Measurements from ENCODE around the genes SMC1A and ZXDA.

DNA sequence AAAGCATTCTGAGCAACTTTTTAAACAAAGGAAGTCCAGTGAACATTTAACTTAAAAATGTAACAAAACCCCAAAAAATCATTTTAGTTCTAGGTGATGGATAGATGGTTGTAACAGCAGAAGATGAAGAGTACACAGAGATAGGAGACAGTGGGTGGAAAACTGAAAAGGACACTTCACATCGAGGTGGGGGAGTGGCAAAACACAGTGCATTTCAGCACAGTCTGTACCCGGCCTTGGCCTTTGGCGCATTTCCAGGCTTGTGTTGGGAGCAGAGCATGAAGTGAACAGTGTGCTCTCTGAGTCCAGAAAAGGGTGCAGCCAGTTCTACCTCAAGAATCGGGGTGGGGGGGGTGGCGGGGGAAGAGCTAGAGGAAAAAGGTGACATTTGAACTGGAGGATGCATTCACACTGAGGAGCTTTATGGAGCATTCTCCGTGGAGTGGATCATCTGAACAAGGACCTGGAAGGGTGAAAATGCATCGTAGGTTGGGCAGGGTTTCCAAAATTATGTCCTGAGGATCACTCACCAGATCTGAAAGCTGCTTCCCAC is 4.3 kb downstream of the TSPYL2 start:
- PRO-cap: no peak

DNA sequence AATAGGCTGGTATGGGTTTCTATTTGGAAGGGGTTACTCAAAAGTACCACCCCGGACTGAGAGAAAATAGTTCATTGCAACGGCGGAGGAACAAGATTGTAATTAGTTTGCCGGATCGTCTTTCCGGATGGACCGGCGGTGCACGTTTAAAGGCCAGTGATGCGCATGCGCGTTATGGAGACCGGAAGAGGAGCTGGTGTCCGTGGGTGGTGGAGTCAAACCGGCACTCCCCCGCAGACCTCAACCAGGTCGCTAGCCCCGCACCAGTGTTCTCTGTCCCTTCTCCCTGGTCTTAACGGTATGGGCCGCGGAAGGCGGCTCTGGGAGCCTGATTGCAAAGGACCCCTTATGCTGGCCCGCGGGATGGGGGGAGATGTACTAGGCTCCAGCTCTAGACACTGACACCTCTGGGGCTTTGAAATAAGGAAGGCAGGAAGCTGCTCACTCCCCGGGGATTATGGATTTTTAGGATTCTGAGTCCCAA is 363 bp upstream of the KDM5C start:
- PRO-cap: bidirectional peak, plus-strand start at position 175 of the sequence, minus-strand start outside the sequence

GRCh38 chrX:53256512-53257309 is 31.7 kb upstream of the KDM5C start:
- PRO-cap: no peak

DNA sequence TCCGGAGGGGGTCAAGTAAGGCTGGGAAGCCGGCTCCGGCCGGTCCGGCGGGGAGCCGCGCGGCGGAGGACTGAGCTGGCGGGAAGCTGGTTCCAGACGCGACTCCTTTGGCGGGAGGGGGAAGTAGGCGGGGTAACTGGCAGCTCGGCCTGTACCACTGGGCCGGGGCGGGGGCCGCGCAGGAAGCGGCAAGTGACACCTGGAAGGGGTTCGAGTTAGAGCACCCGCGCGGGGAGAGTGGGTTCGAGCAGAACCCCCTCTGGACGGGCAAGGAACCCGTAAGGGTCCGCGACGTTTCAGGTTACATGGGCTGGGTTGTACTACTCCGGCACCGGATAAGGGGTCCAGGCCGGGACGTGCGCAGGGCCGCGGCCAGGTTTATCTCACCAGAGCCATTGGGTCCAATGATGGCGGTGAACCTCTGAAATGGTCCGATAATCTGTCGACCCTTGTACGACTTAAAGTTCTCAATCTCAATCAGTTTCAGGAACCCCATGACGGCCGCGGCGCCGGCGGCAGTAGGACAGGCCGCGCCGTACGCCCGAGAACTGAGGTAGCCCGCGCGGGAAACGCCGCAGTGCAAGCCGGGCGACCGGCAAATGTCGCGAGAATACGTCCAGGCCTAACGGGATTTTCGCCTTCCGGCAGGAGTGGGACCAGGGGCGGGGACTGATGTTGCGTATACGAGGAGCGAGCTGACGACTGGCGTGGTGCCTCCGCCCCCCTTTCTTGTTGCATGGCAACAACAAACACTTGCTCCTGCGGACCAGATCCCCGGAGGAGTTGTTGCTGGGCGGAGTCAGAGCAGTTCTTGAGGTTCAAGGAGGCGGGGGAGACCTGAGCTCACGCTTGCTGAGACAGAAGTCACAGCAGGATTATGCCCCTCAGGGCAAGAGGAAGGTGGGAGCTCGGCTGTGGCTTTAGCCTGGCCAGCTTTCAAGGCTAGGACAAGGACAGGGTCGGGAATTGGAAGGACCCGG is at the start of gene SMC1A:
Gene SMC1A, minus strand, starts transcription at position 550 of the 980 bp plus-strand sequence.
- PRO-cap: bidirectional peak, plus-strand start at position 218 of the sequence, minus-strand start at position 72 of the sequence; bidirectional peak, plus-strand start at position 769 of the sequence, minus-strand start at position 550 of the sequence

DNA sequence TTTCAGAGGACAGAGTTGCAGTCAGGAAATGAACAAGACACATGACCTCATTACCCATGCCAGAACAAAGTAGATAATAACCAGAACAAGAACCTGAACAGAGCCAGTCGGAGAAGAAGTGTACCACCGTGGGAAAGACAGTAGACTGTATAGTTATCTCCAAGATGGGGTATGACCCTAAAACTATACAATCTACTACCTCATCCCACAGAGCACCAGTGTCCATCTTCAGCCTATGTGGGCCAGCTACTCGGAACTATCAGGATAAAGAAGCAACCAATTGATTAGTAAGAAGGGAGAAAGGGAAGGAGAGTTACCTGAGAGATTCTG is 122.9 kb upstream of the HSD17B10 start:
- PRO-cap: no peak

- PRO-cap: no peak
Observed at GRCh38 chrX:53561553-53562632, 124.6 kb downstream of the HUWE1 start.

GRCh38 chrX:53616691-53617158 is 69.8 kb downstream of the HUWE1 start:
- PRO-cap: no peak

- PRO-cap: bidirectional peak, plus-strand start at chrX:53683984, minus-strand start at chrX:53684029; unidirectional peak, minus-strand start at chrX:53684088
Observed at GRCh38 chrX:53683645-53684717, 2.5 kb downstream of the HUWE1 start.

DNA sequence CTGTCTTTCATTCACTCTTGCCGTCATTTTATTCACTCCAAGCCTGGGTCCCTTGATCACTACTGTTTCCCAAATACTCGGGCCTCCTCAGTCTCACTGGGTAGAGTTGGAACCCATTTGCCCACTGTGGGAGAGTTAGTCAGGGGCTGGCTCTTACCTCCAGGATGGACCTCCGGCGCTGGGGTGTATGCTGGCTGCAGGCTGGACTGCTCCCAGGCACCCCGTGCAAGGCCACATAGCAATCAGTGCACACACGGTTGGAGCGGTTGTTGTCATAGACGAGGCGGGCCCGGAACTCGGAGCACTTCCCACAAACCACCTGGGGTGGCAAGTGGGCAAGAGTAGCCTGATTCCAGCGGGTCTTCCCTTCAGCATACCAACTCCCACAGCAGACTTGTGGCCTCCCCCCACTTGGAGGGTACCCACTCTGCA is 8.5 kb downstream of the TSR2 start:
- PRO-cap: no peak

DNA sequence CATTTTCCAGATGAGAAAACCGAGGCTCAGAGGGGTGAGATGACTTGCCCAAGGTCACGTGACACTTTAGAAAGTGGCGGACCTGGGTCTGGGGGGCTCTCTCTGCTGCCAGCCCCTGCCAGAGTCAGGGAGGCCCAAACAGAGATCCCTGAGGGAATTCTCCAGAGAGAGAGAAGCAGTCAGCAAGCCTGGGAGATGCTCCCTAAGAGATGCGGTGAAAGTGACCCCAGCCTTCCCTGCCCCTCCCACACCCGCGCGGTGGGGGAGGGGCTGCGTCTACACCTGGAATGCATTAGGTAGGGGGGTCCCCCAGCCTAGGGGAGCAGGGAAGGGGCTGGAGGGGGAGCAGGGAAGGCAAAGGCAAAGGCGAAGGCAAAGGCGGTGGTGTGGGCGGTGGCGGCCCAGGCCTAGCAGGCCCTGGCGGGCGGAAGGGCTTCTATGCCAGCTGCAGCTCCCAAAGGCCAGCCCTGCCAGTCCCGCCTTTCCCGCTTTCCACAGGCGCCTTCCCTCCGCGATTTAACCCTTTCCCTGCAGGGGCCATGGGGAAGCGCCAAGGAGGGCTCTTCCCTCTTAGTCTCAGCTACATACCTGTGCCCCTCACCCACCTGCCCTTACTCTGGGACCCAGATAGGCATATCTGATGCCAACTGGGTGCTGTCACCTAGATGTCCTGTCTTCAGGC is 12.9 kb downstream of the FGD1 start:
- PRO-cap: no peak

- PRO-cap: no peak
Observed at GRCh38 chrX:54499197-54499662, 3.2 kb upstream of the FGD1 start.

GRCh38 chrX:54807836-54808007 is 177 bp downstream of the MAGED2 start:
- PRO-cap: no peak

- PRO-cap: no peak
Observed at GRCh38 chrX:54926785-54927191, 6.2 kb downstream of the TRO start.

- PRO-cap: no peak
Observed at GRCh38 chrX:55088644-55088879, 256 bp upstream of the PAGE2 start.

DNA sequence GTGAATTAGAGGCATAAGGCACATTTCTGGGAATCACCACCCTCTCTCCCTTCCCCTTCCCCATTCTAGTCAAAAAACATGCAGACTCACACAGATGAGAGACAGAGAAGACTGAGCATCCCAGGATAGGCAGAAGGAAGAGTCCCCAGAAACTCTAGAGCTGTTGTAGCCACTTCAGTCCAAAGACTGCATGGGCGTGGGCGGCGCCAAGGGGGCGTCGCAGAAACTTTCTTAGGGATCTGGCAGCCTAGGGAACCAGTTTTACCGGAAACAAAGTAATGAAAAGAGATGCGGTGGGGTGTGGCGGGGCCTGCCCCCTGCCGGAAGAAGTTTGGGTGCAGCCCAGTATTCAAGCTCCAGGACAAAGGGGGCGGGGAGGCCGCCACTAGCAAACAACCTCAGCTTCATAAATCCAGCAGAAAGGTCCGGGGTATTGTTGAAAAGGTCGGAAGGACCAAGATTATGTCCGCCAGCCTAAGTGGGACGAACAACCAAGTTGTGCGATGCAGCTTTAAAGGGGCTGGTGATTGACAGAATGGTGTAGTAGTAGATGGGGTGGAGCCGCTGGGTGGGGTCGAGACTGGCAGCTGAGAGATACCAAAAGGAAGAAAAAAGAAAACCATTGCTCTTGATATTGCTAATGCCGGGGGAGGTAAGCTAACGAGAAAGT is 190.5 kb downstream of the RRAGB start:
- PRO-cap: unidirectional peak, plus-strand start at position 364 of the sequence

GRCh38 chrX:55908600-55909648 is 191.4 kb downstream of the RRAGB start:
- PRO-cap: no peak

- PRO-cap: no peak
Observed at GRCh38 chrX:56068312-56068834, 163.8 kb upstream of the KLF8 start.

DNA sequence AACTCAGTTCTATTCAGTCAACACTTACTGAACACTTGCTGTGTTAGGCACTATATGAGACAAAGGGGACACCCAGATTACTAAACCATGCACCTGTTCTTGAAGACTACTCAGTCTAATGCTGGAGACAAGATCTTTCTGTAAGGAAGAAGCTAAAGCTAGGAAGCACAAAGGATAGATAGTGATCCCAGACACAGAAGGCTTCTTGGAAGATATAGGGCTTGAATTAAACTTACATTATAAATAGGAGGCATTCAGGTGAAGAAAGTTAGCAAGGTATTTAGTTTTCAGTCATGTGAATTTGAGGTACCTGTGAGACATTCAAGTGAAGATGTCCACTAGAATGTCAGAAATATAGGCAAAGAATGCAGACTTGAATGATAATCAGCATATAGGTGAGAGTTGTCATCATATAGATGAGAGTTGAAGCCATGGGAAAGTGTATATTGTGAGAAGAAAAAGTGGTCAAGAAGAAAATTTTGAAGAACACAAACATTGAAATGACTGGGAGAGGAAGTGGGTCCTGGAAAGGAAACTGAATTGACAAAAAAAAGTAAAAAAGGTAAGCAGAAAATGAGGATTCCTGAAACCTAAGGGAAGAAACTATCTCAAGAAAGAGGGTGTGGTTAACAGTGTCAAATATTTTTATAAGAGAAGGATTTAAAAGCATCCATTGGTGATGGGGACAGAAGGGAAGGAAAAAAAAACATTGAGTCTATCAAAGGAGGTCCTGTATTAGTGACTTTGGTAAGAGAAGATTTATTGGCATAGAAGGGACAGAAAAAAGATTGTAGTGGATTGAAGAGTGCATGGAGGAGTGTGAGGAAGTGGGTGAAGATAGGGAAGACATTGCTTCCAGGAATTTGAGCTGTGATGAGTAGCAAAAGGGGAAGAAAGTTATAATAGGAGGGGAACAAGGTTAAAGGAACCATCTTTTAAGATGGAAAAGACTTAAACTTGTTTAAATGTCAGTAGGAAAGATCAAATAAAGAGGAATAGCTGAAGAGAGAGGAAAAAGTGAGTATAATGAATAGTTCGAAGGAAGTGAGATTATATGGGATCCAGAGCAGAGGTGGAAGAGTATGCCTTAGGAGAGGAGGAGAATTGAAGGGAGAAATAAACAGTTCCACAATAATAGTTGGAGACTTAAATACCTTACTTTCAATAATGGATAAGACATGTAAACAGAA is 24.5 kb downstream of the NBDY start:
- PRO-cap: no peak

GRCh38 chrX:56817258-56817728 is 88.2 kb downstream of the NBDY start:
- PRO-cap: no peak

DNA sequence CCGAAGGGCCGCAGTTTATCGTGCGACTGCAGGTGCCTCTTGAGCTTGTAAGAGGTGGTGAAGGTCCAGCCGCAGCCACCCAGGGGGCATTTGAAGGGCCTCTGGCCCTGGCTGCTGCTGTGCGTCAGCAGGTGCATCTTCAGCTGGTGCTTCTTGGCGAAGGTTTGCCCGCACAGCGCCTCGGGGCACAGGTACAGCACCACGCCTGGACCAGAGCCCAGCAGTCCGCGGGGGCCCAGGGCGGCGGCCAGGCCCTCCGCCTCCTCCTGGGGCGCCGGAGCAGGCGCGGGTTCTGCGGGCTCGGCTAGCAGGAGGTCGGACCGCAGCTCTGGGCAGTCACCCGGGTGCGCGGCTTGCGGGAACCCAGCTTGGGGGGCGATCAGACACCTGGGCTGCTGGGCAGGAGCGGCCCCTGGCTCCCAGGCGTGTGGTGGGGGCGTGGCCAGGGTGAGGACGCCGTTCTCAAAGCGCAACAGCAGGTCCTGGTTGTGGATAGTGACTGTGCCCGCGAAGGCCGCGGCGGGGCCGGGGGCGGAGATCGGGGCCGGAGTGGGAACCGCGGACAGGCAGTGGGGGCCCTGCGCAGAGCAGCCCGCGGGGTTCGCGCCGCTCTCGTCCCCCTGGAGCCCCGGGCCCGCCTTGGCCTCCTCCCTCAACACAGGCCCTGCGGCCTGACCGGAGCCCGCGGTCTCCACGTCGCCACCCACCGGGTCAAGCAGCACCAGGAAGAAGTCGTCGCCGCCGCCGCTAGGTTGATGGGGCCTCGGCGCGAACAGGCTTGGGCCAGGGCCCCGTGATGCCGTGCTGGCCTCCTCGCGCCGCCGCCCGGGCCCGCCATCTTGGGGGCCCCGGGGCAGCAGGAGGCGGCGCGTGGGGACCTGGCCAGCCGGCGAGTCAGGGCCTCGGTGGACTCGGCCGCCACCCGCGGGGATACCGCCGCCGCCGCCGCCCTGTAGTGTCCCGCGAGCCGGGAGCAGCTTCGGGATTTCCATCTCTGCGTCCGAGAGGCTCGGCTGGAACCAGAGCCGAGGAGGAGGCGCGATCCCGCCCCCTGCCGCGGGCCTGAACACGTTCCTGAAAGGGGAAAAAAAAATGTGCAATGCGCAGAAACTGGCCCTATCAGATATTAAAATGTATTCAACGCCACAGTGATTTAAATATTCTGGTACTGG is at the start of gene ZXDA:
Gene ZXDA, minus strand, starts transcription at position 1,030 of the 1,172 bp plus-strand sequence.
- PRO-cap: no peak

All from tibial artery (tissue), 1 donor.